Astrocyte (in vitro differentiated cells and primary cell): ENCODE results near the genes BSPH1, ODAD1, FAM83E, DBP and CA11.

DNA sequence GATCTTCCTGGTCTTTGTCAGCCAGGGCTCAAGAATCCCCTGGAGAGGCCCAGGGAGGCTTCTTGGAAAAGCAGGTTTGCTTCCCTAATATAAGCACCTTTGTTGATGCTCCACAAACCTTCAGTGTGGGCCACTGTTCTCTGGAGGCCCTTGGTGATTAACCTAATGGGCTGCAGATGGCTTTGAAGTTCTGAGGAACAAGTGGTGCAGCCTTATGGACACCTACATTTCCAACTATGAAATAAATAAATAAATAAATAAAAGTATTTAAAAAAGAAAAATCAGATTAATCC, at the start of gene BSPH1:
TSS of gene BSPH1 (minus strand) at position 61 of the 293 bp plus-strand sequence.
- PRO-cap: no peak

DNA sequence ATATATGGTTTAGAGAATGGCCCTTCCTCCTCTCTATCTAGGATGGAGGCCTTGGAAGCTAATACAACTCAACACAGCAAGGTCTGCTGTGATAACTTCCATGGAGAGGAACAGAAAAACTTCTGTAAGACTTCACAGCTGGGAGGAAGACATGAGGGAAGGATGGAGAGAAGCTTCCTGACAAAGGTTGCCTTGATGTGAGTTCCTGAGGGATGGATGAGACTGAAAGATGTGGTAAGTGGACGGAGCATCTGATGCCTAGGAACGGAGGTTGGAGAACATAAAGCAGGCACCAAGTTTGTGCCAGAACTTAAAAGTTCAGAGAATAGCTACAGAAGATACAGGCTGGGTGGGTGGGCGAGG, 12.0 kb downstream of the CABP5 start:
- PRO-cap: no peak
- RRBS, 2 experiments: no CpG with 5 or more reads among the region's 3 CpGs

DNA sequence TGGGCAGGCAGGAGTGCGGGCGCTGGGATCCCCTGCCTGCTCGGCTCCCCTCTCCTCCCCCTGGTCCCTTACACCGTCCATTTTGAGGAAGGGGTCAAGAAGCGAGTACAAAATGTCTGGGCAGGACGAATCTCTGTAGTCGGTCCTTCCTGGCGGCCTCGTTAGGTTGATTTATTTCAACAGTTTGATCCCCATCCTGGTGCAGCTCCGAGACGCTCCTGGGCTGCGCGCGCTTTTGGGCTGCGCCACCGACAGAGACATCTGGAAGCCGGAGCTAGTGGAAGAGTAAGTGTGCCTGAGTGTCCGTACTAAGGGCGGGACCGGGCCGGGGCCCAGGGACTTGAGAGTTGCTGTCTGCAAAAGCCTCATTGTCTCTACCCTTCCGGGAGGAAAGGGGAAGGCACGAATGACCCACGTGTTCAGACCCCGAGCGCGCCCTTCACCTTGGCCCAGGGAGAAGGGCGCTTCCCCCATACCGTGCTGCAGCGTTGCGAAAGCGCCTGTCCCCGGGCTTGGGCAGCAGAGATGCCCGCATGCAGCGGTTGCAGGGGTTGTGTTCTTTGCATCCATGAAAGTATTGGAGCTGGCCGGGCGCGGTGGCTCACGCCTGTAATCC, 1.8 kb downstream of the ZNF114 start:
- PRO-cap: no peak
- RRBS, 2 experiments: 2 to 3% methylated on average over 6 to 13 of the region's 39 CpGs

GRCh38 chr19:48308510-48309273, 13.1 kb downstream of the ODAD1 start:
- PRO-cap: no peak
- RRBS, 2 experiments: no CpG with 5 or more reads among the region's 16 CpGs

- PRO-cap: bidirectional peak, plus-strand start at chr19:48322201, minus-strand start at chr19:48321972
- RRBS, 2 experiments: under 1 to 2% methylated on average over 25 of the region's 49 CpGs
Measured at GRCh38 chr19:48321776-48322400, at the start of gene ODAD1. ODAD1 (minus strand) TSS chr19:48321971.

GRCh38 chr19:48328922-48330047, 3.9 kb downstream of the EMP3 start:
- PRO-cap: no peak
- RRBS, 2 experiments: no CpG with 5 or more reads among the region's 18 CpGs

DNA sequence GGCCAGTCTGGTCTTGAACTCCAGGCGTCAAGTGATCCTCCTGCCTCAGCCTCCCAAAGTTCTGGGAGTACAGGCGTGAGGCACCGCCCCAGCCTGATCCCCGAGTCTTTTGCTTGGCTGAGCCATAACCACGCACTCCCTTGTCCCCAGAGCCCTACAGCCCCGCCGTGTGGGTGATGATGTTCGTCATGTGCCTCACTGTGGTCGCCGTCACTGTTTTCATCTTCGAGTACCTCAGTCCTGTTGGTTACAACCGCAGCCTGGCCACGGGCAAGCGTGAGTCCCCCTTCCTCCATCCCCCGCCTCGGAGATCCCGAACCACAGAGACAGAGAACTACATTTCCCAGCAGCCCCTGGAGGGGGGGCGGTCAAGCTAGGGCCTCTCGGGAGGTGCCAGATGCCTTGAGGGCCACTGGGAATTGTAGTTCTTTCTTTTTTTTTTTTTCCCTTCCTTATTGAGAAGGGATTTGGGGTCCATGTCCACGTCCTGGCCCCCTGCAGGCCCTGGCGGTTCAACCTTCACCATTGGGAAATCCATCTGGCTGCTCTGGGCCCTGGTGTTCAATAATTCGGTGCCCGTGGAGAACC, 25.7 kb downstream of the GRIN2D start:
- PRO-cap: no peak
- RRBS, 2 experiments: no CpG with 5 or more reads among the region's 23 CpGs

- PRO-cap: no peak
- RRBS, 2 experiments: no CpG with 5 or more reads among the region's 6 CpGs
Measured at GRCh38 chr19:48452226-48452660, 3.1 kb upstream of the KCNJ14 start.

- PRO-cap: no peak
- RRBS, 2 experiments: 2 to 8% methylated on average over 7 to 20 of the region's 55 CpGs
Measured at GRCh38 chr19:48480537-48481494, 11.6 kb downstream of the CYTH2 start.

DNA sequence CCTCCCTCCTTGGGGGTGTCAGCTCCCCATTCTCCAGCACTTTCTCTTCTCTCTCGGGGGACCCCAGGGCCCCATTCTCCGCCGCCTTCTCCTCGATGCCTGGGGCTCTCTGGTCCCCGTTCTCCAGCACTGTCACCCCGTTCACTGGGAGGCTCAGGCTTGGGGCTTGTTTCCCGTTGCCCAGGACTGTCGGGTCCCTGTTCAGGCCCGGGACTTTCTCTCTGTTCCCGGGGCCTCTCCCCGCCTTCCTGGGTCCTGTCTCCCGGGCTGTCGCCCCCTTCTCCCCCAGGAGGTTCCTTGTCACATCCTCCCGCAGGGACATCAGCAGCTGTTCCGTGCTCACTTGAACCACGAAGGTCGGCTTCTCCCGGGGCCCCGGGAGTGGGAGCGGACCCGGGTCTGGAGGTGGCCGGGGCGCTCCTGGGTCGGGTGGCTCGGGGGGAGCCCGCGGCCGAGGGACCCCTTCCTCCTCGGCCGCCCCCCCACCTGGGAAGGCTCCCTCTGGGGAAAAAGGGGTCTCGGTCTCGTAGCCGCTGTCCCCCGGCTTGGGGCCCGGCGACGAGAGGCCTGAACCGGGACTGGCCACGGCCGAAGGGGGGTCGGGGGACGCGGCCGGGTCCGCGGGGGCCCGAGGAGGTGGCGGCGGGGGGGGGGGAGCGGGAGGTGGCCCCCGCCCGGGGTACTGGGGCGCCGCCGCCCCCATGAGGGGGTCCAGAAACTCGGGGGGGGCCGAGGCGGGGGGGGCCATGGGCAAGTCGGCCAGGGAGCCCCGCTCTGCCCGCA, 13.3 kb downstream of the LMTK3 start:
- PRO-cap: no peak
- RRBS, 2 experiments: 19 to 34% methylated on average over 17 to 23 of the region's 61 CpGs

DNA sequence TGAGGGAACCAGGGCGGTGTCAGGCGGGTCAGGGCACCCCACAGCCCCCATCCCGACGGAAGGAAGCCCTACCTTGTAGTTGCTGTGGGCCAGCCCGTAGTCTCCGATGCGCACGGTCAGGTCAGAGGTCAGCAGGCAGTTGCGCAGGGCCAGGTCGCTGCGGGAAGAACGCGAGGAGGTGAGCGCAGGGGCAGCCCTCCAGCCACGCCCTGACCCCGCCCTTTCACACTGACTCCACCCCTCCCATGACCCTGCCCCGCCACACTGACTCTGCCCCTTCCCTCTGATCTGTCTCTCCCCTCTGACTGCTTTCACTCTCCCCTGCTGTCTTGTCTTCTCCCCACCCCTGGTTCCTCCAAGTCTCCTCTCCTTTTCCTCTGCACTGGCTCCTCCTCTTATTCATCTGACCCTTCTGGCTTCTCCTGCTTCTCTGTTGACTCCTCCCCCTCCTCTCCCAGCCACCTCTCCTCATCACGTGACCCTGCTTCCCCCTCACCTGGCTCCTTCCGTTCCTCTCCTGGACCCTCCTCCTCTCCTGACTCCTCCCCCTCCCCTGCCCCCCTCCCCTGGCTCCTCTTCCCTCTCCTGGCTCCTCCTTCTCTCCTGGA, 10.1 kb downstream of the LMTK3 start:
- PRO-cap: no peak
- RRBS, 2 experiments: no CpG with 5 or more reads among the region's 19 CpGs

DNA sequence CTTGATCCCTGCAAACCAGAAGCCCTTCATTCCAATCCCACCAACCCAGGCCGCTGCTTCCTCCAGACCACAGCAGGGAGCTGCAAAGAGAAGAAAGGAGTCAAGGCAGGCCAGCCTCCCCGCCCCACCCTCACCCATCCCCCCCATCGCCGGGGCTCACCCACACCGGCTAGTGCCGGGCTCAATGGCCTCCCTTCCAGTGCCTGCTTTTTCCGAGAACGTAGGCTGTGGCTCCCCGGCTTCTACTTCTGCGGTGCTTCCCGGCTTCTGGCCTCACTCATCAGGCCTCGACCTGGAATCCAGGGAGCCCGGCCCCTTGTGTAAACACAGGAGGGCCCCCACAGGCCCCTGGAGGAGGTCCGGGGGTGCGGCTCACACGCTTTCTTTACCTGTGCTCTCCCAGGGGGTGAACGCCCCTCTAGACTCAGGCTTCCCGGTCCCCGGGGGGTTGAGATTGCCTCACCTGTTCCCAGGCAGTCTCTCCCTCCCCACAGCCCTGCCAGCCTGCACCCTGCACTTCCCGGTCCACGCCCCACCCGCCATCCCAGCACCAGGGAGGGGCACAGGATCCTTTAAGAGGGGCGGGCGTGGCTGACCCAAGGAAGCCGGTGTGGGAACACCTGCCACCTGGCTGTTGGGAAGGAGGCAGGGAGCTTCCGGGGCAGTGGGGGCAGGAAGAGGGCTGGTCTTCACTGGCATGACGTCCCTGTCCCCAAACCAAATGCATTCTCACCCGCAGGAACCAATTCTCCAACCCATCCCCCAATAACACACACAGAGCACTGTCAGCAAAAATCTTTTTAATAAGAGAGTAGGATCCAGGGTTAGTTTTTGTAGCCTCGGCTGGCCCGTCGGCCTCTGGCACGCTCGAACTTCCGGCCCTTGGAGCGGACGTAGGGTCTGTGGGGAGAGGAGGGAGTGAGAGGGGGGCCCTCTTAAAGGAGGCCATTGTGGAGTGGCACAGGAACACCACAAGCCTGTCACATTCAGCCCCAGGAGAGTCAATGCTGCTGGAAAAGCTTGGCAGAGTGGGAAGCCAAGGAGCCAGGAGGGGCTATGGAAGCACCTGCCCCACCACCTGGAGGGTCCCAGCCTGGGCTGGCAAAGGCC, at the start of gene FAM83E:
TSS of gene FAM83E (minus strand) at position 529 of the 1,110 bp plus-strand sequence.
- PRO-cap: unidirectional peak, minus-strand start at position 830 of the sequence
- RRBS, 2 experiments: 44 to 53% methylated on average over 20 of the region's 36 CpGs

GRCh38 chr19:48615658-48616607, 1.1 kb upstream of the FAM83E start:
- PRO-cap: no peak
- RRBS, 2 experiments: 88 to 93% methylated on average over 3 to 11 of the region's 25 CpGs

DNA sequence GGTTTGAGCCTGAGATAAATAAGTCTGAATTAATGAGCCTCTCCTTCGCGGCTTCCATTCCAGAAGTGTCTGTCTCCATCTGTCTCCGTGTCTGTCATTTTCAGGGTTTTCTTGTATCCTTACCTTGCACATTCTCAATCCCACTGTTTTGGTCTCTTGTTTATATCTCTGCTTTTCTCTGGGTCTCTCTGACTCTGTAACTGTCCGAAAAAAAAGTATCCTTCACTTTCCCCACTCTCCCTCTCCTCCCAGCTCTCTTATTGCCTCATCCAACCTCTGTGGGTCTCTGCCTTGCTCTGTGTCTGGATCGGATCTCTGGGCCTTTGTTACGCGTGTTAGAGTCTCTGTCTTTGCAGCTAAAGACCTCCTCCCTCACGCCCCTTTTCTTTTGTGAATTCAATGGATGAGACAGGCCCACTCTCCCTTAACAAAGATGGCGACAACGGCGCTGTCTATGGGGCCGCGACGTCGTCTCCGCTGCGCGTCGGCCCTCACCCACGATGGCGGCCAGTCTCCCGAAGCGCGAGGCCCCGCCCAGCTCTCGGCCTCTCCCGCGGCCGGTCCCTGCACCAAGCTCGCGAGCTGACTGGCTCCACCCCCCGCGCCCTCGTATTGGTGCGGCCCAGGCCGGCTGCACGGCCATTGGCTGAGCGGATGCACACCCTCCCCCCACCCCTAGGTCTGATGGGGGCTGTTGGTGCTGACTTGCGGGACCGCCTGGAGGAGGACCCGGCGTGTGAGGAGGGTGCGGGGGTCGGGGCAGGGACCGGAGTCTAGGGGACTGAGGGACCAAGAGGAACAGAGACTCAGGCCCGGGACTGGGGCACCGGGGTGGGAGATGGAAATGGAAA, 4.6 kb downstream of the SPHK2 start:
- PRO-cap: bidirectional peak, plus-strand start at position 721 of the sequence, minus-strand start at position 543 of the sequence
- RRBS, 2 experiments: 2 to 3% methylated on average over 10 to 17 of the region's 47 CpGs

GRCh38 chr19:48637234-48637750, at the start of gene DBP:
DBP (minus strand) TSS chr19:48637379.
- PRO-cap: no peak
- RRBS, 2 experiments: 2 to 4% methylated on average over 7 of the region's 43 CpGs

DNA sequence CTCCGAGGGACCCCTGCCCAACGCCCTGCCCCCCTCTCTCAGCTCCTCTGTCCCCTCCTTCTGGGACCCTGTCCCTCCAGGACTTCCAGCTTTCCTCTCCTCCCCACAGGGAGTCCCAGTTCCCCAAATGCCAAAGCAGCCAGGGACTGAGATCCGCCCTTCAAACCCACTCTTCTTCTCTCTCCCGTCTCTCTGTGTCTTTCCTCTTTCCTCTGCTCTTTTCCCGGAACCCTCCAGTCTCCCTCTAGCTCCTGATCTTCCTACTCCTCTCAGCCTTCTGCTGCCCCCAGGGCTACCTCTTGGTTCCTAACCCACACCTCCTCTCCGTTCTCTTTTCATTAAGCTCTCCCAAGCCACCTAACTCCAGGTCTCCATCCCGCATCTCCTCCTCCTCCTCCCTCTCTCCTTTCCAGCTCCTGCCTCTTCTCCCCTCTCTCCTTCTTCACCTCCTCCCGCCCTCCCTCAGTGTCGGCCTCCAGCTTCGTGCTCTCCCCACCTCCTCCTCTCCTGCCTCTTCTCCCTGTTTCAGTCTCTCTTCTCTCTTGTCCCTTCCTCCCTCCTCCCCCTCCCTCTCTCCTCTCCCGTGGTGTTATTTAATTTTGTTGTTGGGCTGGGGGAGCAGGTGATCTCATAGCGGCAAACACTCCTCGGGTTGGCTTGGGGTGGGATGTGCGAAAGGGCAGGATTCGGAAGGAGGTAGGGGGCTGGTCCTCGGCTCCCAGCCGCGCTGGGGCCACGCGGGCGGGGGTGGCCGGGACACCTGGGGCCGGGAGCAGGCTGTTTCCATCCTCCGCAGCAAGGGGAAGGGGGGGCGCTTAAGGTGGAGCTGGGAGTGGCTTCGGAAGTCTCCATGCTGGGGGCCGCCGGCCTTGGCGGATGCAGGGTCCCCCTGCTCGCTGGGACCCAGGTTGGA, at the start of gene CA11:
TSS of gene CA11 (minus strand) at position 544 of the 913 bp plus-strand sequence.
- PRO-cap: no peak
- RRBS, 2 experiments: 0 to 1% methylated on average over 3 to 5 of the region's 30 CpGs

DNA sequence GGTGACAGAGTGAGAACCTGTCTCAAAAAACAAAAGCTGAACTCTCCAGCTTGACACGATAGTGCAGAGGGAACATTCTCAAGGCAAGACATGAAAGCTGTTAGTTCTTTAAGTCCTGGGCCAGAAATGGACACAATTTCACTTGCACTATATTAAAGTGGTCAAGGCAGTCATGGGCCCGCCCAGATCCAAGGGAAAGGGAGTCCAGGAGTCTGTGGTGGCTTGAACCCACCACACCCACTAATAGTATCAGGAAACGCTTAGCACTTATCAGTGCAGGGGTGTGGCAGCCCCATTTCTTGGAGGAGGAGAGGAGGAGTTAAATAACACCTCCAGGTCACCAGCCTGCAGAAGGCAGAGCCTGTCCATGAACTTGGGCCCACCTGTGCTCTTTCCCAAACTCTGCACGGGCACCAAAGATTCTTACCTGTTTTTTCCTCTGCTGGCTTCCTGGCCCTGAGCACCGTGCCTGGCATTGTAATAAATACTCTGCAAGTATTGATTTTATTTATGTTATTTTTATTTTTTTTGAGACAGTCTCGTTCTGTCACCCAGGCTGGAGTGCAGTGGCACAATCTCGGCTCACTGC, 5.4 kb upstream of the NTN5 start:
- PRO-cap: no peak
- RRBS, 2 experiments: no CpG with 5 or more reads among the region's 7 CpGs

DNA sequence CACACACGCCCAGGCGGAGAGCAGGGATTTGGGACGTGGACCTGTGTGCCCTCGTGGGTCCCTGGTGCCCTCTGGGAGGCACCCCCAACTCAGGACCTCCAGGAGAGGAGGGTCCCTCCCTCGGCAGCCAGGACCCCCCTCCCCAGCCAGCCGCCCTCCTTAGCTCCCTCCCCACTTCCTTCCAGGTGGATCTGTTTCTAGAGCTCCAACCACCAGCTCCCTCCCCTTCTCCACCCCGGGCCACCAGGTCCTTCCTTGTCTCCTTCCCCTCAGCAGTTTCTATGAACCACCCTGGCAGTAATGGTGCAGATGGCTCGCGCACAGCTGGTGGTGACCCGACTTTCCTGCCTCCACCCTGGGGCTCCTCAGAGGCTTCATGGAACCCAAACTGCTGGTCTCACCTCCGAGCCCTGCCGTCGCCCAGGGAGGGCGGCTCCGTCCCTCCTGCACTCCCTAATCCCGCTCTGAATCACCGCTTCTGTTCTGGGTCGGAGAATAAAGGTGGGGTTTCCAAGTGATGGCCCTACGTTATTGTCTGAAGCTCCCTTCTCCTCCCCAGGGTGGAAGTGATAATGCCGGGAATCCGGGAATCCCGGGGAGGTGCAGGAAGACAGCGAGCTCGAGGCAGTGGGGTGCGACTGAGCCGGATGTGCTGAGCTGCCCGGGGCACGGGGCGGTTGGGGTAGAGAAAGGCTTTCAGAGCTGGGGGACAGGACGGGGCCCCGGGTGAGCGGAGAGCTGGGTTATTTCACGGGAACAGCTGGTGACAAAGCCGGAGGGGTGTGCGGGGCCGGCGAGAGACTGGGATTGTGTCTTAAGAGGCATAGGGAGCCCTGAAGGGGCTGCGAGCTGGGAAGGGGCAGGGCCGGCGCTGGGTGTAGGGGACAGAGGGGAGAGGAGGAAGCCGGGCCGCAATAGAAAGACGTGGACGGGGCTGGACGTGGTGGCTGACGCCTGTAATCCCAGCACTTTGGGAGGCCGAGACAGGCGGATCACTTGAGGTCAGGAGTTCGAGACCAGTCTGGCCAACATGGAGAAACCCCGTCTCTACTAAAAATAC, 691 bp downstream of the FUT2 start:
- PRO-cap: no peak
- RRBS, 2 experiments: 4 to 11% methylated on average over 15 to 16 of the region's 50 CpGs

GRCh38 chr19:48794777-48795968, 15.7 kb downstream of the BCAT2 start:
- PRO-cap: no peak
- RRBS, 2 experiments: 79 to 83% methylated on average over 2 to 3 of the region's 46 CpGs

DNA sequence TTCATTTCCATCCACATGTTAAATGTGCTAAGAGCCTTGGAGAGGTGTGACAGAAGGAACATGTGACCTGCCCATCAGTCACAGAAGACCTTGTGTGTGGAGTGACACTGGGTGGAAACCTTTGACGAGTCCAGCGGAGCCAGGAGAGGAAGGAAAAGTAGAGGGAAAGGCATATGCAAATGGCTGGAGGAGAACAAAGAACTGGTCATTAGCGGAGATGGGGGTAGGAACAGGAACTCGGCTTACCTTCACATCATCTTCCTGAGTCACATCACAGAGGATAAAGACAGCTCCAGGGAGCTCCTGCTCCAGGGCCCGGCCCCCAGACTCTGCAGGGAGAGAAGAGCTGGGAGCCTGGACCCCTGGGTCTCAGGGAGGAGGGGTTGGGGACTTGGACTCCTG, 2.3 kb downstream of the HSD17B14 start:
- PRO-cap: no peak
- RRBS, 2 experiments: no CpG with 5 or more reads among the region's 5 CpGs